ENCODE measurements around a stretch of chr10.

DNA sequence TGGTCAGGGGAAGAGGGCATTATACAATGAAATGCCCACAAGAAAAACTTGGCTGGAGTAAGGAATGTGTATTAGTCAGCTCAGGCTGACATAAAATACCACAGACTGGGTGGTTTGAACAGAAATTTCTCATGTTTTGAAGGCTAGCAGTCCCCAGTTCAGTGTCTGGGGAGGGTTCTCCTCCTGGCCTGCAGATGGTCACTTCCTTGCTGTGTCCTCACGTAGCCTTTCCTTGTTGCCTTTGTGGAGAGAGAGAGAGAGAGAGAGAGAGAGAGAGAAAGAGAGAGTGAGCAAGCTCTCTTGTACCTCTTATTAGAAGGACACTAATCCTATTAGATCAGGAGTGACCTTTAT is 25.7 kb upstream of the FAM13C start:
- RRBS, result no CpG with 5 or more reads among the region's 1 CpG

DNA sequence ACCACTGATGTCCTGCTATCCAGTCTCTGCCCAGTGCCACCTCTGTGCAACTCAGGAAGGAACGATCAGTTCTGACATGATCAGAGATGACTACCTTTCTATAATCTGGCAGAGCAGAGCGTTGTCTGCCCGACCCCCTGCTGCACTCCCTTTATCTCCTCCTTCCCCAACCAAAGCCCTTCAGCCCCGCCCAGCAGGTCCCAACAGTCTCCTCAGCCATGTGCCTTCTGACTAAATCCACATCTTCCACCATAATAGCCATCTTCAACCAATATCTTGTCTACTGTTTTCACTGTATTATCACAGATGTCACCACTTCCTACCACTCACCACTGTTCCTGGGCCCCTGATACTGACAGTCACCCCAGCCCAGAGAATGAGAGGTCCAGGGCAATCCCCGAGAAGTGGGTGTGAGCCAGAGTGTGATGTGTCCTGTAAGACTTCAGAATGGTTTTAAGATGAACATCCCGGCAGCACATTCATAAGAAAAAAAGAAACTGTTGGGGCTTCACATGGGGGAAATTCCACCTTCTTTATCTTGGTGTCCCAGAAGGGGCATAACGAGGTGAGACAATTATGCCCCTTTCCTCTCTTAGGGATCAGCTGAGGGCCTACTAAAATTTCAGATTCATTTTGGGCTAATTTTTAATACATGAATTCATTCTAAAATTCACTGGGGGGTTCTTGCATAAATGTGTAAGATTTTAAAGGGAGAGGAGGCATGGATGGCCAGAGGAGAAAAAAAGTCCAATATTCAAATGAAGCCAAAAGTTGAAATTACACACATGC is 25.3 kb downstream of the CCDC6 start:
- RRBS, result no CpG with 5 or more reads among the region's 7 CpGs

DNA sequence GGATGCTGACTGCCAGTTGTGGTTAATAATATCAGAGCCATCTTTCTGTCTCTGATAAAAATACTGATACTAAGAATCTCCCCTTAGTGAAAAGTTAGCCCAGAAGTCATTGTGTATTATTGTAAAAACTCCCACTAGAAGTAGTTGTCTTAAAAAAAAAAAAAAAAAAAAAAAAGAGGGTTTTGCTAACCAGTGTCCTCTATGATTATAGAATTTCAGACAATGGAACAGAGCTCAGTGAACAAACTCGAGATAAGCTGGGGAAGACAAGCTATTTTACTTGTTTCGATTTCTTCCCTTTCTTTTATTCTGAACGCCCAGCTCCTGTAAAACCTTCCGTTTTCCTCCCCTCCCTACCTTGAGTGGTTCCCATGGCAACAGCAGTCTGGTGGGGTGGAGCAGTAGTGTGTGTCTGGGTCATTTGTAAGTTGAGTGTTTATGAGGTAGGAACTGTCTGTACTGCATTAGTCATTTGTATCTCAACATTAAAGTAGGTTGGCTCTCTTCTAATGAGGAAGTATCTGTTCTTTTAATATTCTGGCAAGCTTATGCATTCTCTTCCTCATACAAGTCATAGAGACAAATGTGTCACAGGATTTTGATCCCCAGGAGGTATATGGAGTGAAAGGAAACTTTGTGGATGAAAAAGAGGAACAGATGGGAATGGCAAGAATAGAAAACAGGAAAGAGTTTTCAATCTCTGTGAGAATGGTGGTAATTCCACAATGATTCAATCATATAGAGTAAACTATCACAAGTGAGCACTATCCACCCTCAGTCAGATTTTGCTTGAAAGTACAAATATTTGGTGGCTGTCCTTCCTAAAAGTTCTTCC is 85.3 kb upstream of the CCDC6 start:
- RRBS, result no CpG with 5 or more reads among the region's 4 CpGs

GRCh38 chr10:60594234-60594564 is 184.1 kb upstream of the CDK1 start:
- RRBS, result no CpG with 5 or more reads among the region's 2 CpGs

GRCh38 chr10:60942395-60943341 is 1.3 kb downstream of the RHOBTB1 start:
- RRBS, result no CpG with 5 or more reads among the region's 15 CpGs

DNA sequence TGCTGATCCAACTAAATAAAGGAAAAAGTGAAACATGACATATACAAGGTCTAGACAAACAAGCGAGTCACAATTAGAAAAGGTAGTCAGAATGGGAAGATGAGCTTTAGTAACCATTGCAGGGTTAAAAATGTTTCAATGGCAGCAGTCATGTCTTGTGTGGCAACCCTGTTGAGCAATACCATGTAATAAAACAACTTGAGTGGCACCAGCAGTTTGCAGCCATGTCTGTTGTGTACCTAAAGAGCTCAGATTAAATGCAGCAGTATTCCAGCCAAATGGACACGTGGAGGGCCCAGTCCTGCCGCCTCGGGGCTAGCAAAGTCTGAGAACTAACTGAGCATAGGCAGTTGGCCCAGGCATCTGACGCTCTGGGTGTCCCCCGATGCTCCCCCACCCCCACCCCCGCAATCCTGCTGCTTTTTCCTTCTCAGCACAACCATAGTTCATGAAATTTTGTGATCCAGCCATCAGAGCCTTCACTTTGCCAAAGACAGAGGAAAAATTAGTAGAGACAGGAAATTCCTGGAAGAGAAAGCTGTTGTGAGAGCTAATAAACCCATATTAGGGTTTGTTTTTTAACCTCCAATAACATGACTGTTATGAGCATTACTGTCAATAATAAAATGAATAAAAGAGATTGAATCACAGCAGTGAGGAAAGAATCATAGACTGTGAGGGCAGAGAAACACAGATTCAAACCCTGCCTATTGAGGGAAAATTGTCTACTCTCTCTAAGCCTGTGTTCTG is 220.6 kb upstream of the RHOBTB1 start:
- RRBS, result no CpG with 5 or more reads among the region's 7 CpGs

GRCh38 chr10:61845077-61845577 is 56.4 kb upstream of the ARID5B start:
- RRBS, result no CpG with 5 or more reads among the region's 3 CpGs

DNA sequence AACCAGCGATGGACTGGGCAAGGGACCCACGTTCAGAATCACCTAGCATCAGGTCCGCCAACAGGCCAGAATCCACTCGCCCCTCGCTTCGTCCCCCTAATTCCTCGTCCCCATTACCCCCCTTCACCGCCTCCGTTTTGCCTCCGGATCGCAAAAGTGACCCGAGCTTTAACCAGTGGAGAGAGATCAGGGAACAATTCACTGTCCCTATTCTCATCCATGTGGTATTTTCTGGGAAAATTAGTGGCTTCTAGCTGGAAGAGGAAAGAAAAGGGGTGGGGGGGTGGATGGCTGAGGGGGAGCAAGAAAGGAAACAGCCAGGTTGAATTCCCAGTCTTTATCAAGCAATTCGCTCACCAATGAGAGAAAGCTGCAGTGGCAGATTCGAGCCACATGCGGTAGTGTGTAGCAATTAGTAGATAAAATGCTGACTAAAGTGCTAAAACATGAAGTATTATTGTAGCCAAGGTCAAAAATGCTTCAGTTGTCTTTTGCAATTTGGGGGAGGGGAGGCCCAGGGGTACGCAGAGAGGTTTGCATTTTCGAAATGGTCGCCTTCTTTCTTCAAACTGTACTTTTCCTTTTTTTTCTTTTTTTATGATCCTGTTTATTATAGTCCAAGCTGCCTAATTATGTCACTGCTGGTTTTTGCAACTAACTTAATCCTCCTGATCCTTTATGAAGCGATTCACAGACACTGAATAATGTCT is 3.9 kb upstream of the ARID5B start:
- RRBS, result no CpG with 5 or more reads among the region's 19 CpGs

GRCh38 chr10:61941064-61942027 is 39.8 kb downstream of the ARID5B start:
- RRBS, result no CpG with 5 or more reads among the region's 6 CpGs

- RRBS, result no CpG with 5 or more reads among the region's 11 CpGs
Observed at GRCh38 chr10:61957751-61958393, 56.4 kb downstream of the ARID5B start.

- RRBS, result no CpG with 5 or more reads among the region's 3 CpGs
Observed at GRCh38 chr10:61966158-61966580, 64.7 kb downstream of the ARID5B start.

- RRBS, result no CpG with 5 or more reads among the region's 2 CpGs
Observed at GRCh38 chr10:61973027-61973583, 71.6 kb downstream of the ARID5B start.

DNA sequence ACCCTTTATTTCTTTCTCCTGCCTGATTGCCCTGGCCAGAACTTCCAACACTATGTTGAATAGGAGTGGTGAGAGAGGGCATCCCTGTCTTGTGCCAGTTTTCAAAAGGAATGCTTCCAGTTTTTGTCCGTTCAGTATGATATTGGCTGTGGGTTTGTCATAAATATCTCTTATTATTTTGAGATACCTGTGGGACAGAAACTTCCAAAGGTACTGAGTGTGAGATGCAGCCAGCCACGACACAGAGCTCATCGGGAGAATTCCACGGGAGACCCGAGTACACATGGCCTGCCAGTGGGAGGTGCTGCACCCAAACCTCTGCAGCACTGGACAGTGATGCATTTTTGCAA is 77.3 kb downstream of the ARID5B start:
- RRBS, result no CpG with 5 or more reads among the region's 5 CpGs

DNA sequence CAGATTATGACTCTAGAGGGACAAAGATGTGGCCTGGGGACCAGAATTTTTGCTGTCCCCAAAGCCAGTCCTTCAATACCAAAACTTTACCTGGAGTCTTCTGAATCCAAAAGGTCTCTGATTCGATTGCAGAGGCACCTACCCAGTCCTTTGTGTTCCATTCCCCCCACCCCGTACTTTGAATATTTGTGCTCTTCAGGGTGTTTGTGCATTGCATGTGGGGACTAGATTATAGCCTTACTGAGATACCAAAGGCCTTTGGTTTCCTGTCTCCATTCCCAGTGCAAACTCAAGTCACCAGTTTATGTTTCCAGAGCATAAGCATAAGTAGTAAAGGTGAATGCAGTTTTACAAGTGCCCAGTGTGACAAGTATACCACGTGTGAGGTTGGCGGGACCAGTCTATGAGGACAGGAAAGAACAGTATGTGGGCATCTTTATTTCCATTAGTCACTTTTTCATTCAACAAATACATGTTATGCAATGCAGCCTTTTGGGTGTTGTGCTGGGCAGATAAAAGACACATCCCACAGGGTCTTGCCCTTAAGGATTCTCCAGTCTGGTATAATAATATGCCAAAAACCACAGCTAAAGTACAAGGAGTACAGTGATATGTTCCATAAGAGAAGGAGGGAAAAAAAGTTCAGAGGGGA is 146.4 kb downstream of the ARID5B start:
- RRBS, result no CpG with 5 or more reads among the region's 4 CpGs

- RRBS, result no CpG with 5 or more reads among the region's 15 CpGs
Observed at GRCh38 chr10:62094863-62096082, 173.4 kb downstream of the RTKN2 start.

- RRBS, result no CpG with 5 or more reads among the region's 2 CpGs
Observed at GRCh38 chr10:62492776-62493029, 118.5 kb downstream of the ZNF365 start.

GRCh38 chr10:62528473-62528939 is 154.3 kb downstream of the ZNF365 start:
- RRBS, result no CpG with 5 or more reads among the region's 2 CpGs

GRCh38 chr10:62658465-62658906 is 146.0 kb upstream of the ADO start:
- RRBS, result no CpG with 5 or more reads among the region's 9 CpGs

Measured in islet of Langerhans (tissue), 1 donor.